Bronchial epithelial cell (primary cell): Measurements from ENCODE around the gene EFEMP2.

- RRBS, 2 experiments: no CpG with 5 or more reads among the region's 11 CpGs
Measured at GRCh38 chr11:65220705-65221372, 39.1 kb downstream of the CAPN1 start.

DNA sequence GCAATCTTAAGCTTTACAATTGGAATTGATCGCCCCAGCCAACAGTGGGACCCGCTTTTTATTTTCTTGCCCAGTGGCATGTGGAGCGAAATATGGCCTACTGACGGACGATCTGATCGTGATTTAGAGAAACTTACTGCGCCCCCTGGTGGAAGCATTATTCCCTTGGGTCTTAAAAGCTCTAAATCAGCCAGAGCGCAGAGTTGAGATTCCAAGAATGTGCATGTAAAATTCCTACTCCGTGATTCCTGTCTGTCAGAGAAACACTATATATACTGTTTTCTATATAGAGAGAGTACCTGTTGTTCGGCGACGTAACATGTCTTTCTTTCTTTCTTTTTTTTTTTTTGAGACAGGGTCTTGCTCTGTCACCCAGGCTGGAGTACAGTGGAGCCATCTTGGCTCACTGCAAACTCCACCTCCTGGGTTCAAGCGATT is 3.7 kb upstream of the DPF2 start:
- RRBS, 2 experiments: no CpG with 5 or more reads among the region's 13 CpGs

GRCh38 chr11:65353608-65354306 is 794 bp upstream of the TIGD3 start:
- RRBS, 2 experiments: no CpG with 5 or more reads among the region's 25 CpGs

- RRBS, 2 experiments: no CpG with 5 or more reads among the region's 22 CpGs
Measured at GRCh38 chr11:65389374-65390288, 3.2 kb downstream of the FRMD8 start.

GRCh38 chr11:65392436-65393220 is 6.2 kb downstream of the FRMD8 start:
- RRBS, 2 experiments: 93 to 96% methylated on average over 3 of the region's 12 CpGs

DNA sequence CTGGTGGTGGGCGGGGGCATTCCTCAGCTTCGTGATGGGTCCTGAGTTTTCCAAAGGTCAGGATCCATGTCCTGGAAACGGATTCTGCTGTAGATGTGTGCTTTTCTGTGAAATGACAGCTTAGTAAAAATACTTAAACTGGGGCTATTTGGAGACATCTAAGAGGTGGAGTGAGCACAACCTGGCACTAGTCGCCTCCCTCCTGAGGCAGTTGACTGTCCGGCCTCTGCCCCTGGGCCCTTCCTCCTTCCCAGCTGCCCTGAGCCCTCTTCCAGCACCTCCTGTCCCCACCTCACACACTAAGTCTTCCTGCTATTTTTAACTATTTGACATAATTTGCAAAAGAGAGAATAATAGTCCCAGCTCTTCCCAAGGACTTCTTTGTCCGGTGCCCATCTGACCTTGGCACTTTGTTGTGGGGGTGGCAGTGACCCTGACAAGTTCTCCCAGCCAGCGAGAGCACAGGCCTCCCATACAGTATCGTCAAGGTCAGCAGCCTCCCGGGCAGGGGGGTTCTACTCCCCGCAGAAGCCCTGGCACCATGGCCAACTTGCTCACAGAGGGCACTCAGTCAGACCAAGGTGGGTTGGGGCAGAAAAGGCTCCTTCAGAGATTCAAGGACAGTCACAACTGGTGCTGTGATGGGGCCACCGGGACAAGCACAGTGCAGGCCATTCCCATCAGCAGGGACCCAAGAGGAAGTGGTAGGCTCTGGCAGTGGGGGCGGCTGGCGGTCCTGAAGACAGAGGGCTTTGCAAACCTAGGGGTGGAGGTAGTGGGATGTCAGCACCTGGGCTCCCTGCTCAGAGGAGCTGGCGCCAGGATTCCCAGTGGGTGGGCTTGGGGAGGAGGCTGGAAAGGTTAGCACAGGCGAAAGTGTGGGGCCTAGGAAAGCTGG is 30.6 kb downstream of the FRMD8 start:
- RRBS, 2 experiments: 57% methylated on average over 2 of the region's 15 CpGs; no CpG with 5 or more reads in 1 of the 2 experiments

DNA sequence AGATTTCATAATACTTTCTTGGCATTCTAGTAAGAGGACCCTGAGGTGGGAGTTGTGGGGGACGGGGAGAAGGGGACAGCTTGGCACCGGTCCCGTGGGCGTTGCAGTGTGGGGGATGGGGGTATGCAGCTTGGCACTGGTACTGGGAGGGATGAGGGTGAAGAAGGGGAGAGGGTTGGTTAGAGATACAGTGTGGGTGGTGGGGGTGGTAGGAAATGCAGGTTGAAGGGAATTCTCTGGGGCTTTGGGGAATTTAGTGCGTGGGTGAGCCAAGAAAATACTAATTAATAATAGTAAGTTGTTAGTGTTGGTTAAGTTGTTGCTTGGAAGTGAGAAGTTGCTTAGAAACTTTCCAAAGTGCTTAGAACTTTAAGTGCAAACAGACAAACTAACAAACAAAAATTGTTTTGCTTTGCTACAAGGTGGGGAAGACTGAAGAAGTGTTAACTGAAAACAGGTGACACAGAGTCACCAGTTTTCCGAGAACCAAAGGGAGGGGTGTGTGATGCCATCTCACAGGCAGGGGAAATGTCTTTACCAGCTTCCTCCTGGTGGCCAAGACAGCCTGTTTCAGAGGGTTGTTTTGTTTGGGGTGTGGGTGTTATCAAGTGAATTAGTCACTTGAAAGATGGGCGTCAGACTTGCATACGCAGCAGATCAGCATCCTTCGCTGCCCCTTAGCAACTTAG is 38.5 kb downstream of the FRMD8 start:
- RRBS, 2 experiments: no CpG with 5 or more reads among the region's 9 CpGs

DNA sequence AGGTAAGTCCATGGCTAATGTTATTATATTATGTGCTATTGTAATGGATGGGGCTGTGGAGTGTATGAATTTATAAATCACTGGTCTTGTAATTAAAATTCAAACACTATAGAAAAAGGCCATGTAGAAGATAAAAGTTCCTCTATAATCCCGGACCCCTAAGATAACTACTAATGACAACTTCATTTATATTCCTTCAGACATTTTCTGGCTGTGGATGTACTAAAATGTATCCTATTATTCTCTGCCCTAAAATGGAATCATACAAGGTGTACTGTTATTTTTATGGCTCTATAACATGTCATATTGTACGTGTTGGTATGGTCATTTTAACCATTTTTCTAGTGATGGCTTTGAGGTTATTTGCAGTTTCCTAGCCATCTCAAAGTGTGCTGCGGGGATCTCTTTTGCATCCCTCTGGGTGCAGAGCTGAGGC is 48.7 kb downstream of the FRMD8 start:
- RRBS, 2 experiments: no CpG with 5 or more reads among the region's 3 CpGs

DNA sequence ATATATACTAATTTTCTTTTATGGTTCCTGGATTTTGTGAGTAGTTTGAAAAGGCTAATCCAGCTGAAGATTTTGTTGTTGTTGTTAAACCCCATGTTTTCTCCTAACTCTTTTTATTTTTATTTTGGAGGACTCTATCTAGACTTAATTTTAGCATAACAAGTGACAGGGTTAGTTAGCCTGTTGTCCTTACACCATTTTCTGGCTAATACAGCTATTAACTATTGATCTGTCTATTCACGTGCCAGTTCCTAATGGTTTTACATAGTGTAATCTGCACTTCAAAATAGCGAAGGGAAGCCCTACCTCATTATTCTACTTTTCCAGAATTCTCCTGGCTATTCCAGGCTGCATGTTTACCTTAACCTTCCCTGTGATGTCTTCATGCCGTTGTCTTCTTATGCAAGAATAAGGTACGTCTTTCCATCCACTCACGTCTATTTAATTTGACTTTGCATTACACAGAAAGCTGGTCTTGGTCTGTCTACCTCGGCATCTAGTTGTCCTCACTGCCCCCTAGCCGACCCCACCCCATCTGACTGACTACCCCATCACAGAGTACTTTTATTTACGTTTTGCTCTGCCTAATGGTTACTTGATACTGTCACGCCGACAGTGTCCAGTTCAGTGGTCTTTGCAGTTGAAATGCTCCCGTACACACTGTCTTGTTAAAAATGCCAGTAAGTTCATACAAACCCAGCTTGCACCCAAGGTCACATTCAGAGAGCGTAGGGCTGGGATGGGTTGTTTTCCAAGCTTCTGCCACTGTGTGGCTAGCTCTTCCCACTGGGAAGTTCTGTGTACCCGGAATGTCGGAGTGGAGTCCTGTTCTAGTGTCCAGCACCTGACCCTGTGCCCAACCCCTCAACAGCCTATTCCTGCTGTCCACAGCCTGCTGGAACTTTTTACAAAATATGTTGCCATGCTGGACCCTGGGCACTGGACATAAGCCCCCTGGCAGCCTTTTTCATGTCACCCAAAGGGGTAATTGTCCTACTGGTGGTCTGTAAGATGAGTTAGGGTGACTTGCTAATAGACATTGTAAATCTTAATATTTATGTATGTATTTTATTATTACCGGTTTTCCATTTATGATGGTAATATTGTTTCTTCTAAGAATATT is 51.2 kb downstream of the FRMD8 start:
- RRBS, 2 experiments: no CpG with 5 or more reads among the region's 15 CpGs

DNA sequence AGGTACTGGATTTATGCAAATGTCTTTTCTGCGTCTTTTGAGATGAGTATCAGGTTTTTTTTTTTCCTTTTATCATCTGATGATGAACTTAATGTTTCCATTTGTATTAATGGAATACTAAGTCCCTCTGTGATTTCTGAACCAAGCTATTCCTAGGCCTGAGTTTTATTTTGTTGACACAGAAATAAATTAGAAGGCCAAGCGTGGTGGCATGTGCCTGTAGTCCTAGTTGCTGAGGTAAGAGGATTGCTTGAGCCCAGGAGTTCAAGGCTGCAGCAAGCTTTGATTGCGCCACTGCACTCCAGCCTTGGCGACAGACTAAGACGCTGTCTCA is 53.7 kb downstream of the FRMD8 start:
- RRBS, 2 experiments: no CpG with 5 or more reads among the region's 5 CpGs

- RRBS, 2 experiments: 2% methylated on average over 6 of the region's 23 CpGs
Measured at GRCh38 chr11:65477002-65477389, 47.9 kb upstream of the SCYL1 start.

- RRBS, 2 experiments: no CpG with 5 or more reads among the region's 3 CpGs
Measured at GRCh38 chr11:65503529-65504105, 21.3 kb upstream of the SCYL1 start.

DNA sequence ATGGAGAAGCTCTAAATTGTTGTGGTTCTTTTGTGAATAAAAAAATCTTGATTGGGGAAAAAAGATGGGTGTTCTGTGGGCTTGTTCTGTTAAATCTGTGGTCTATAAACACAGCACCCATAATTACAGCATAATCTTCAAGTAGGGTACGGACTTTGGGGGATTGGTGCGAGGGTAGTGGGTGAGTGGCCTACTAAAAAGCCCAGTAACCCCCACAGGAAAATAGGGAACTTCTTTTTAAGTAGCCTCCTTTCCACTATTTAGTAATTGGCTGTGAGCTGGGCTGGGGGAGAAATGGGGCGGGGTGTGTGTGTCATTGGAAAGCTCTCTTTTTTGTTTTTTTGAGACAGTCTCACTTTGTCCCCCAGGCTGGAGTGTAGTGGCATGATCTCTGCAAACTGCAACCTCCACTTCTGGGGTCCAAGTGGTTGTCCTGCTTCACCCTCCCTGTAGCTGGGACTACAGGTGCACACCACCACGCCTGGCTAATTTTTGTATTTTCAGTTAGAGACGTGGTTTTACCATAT is 18.4 kb upstream of the SCYL1 start:
- RRBS, 2 experiments: no CpG with 5 or more reads among the region's 5 CpGs

DNA sequence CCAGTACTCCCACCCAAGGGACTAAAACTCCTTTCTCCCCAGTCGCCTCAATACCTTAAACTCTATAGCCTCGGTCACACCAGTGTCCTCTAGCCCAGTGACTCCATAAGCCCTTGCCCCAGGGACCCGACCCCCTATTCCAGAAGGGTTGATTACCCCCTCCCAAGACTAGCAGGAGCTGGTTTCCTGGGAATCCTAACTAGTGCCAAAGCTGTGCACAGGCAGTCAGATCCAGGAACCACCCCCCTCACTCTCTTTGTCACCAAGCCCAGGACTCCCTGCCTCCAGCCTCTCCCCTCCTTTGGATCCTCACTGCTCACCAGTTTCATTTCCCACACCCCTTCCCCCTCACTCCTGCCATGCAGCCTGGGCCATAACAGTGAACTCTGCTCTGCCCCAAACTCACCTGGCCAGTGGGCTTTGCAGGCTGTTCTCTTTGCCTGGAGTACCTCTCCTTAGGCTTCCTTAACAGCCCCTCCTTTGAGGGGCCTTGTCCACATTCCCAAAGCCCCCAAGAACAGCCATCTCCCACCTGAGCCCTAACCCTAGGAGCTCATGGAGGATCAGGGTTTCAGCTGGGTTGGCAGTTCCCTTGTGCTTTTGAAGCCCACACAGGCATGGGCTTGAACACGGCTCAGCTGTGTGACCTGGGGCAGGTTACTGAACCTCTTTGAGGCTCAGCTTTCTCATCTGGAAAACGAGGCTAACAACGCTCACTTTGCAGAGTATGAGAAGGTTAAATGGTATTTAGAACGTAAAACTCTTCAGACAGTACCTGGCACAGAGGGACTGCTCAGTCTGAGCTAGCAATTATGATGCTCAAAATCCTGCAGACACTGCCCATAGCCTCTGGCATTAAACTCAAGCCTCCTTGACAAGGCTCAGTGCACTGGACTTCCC is 9.5 kb downstream of the LTBP3 start:
- RRBS, 2 experiments: no CpG with 5 or more reads among the region's 7 CpGs

- RRBS, 2 experiments: under 1 to 2% methylated on average over 15 of the region's 78 CpGs
Measured at GRCh38 chr11:65572630-65573698, 626 bp downstream of the FAM89B start.

- RRBS, 2 experiments: no CpG with 5 or more reads among the region's 13 CpGs
Measured at GRCh38 chr11:65581193-65582240, 5.7 kb downstream of the EHBP1L1 start.

DNA sequence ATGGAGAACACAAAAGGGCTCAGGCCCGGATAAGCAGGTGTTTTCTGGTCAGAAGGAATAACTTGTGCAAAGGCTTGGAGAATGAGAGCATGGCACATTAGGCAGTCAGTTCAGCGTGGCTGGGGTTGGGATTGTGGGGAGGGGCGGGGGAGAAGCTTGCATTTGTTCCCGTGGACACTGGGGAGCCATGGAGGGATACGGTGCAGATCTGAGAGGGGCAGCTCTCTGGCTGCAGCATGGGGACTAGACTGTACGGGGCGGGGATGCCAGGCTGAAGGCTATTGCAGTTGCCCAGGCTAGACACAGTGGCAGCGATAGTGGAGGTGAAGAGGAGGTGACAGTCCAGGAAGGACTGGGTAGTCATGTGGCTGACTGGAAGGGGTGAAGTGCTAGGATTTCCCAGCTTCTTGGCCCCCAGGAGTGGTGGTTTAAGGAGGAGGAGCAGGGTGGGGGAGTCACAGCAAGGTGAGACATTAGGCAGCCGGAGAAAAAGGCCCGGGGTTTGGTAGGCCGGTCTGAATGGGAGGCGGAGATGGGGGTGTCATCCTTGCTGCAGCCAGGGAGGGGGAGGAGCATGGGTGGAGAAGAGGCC is 5.9 kb downstream of the SIPA1 start:
- RRBS, 2 experiments: no CpG with 5 or more reads among the region's 12 CpGs

- RRBS, 2 experiments: no CpG with 5 or more reads among the region's 14 CpGs
Measured at GRCh38 chr11:65851038-65851580, 6.9 kb downstream of the CFL1 start.

- RRBS, 2 experiments: 1 to 2% methylated on average over 32 to 34 of the region's 83 CpGs
Measured at GRCh38 chr11:65872421-65873251, at the start of gene EFEMP2. TSS of gene EFEMP2 (minus strand) at chr11:65872800.

- RRBS, 2 experiments: under 1 to 1% methylated on average over 12 to 15 of the region's 78 CpGs
Measured at GRCh38 chr11:65890769-65891614, 519 bp downstream of the CCDC85B start.